ENCODE data around the genes GSTO1 and GSTO2.

- RRBS: no CpG with 5 or more reads among the region's 4 CpGs
Measured at GRCh38 chr10:103853817-103854306, 1.5 kb downstream of the SH3PXD2A start.

DNA sequence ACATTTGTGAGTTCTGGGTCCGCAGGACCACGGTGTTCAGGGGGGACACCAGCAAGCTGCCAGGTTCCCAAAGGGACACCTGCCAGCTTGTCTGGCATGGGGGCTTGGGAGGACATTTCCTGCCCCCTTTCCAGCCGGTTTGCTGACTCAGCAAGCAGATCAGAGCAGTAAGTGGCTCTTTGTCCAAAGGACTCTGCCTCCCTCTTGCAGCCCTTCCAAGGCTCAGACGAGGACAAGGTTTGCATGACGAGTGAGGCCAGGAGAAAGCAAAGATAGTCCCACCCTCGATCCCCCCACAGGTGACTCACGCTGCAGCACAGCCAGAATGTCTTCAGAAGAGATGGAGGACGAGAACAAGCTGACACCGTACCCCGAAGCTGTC, 49.0 kb downstream of the COL17A1 start:
- RRBS: no CpG with 5 or more reads among the region's 10 CpGs

- RRBS: no CpG with 5 or more reads among the region's 7 CpGs
Measured at GRCh38 chr10:104059283-104060007, 26.2 kb downstream of the COL17A1 start.

- RRBS: no CpG with 5 or more reads among the region's 11 CpGs
Measured at GRCh38 chr10:104122329-104122582, 285 bp downstream of the SFR1 start.

DNA sequence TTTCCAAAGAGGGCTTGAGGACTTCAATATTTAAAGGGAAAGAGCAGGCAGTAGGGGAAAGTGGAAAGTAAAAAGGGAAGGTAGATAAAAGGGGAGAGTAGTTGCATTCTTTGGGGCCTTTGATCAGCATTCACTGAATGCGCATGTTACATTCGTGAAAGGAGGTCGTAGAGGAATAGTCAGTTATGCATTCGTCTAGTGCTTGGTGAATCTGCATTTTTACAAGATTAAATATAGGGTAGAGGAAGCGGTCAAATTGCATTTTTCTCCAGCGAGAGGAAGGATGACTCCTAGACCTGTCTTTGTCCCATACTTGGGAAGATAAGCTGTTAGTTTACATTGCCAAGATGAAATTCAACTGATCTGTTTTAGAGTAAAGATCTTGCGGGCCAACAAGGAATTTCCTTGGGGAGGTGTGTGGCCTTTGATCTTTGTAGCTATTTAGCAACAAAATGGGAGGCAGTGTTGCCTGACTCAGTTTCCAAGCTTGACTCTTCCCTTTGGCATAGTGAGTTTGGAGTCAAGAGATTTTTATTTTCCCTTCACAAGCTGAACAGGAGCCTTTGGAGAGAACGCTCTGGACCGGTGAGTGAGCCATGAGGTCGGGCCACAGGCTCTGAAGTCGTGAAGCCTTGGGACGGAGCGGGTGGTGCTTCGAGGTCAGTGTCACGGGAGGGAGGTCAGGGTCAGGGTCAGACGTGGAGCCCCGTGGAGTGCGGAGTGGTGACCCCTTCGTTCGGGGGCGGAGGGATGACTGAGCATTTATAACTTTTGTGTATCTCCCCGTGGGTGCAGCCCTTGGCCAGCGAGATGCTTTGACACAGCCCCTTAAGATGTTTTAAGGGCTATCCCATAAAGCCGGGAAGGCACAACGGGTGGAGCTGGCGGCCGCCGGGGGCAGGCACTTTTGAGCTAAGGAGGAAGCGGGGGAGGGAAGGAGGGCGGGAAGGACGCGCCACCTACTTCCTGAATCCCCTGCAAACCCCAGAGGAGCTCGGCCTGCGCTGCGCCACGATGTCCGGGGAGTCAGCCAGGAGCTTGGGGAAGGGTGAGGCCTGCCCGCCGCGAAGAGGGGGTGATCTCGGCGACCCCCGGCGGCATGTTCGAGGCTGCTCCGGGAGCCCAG, at the start of gene GSTO1:
TSS of gene GSTO1 (plus strand) at position 978 of the 1,126 bp plus-strand sequence.
- RRBS: 2% methylated on average over 7 of the region's 46 CpGs

DNA sequence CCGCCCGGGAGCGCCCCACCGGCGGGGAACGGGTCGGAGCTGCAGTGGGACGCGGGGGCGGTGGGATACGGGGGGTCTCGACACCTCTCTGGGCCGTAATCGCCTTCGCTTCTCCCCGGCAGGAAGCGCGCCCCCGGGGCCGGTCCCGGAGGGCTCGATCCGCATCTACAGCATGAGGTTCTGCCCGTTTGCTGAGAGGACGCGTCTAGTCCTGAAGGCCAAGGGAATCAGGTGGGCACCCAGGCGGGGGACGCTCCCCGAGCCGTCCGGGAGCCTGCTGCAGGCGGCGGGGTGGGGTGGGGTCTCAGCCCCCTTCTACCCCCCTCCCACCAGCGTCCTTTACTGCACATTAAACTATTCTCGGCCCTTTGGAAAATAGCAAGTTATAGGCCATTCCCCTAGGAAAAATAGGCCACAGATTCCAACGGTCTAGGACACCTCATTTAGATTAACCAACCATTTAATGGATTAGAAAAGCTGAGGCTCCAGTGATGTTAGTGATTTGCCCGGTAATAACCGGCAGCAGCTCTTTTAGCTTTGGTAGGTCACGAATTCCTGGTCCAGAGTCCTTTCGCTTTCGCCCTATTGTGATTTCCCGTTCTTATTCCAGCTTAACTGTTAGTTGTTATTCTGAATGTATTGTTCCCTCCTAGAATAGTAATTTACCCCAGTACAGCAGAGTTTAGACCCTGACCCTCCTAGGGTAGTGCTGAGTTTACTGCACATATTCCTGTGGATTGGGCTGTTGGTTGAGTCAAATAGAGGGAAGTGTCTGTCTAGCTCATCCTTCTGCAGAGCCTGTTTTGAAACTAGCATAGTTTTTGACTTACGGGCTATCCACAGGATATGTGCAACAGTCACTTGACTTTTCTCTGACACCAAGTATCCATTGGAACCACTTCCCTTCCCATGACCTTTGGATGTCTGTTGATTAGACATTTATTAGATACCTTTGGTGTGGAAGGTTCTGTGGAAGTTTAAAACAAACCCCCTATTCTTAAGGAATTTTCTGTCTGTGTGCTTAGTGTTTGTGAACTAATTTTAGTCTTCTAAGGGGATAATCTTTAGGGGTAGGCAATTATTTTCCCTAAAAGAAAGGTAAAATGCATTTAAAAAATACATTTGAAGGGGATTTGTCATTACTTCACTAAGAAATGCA, 728 bp downstream of the GSTO1 start:
- RRBS: 4% methylated on average over 15 of the region's 43 CpGs

- RRBS: 2% methylated on average over 23 of the region's 69 CpGs
Measured at GRCh38 chr10:104268330-104269614, at the start of gene GSTO2. TSS of gene GSTO2 (plus strand) at chr10:104269184.

DNA sequence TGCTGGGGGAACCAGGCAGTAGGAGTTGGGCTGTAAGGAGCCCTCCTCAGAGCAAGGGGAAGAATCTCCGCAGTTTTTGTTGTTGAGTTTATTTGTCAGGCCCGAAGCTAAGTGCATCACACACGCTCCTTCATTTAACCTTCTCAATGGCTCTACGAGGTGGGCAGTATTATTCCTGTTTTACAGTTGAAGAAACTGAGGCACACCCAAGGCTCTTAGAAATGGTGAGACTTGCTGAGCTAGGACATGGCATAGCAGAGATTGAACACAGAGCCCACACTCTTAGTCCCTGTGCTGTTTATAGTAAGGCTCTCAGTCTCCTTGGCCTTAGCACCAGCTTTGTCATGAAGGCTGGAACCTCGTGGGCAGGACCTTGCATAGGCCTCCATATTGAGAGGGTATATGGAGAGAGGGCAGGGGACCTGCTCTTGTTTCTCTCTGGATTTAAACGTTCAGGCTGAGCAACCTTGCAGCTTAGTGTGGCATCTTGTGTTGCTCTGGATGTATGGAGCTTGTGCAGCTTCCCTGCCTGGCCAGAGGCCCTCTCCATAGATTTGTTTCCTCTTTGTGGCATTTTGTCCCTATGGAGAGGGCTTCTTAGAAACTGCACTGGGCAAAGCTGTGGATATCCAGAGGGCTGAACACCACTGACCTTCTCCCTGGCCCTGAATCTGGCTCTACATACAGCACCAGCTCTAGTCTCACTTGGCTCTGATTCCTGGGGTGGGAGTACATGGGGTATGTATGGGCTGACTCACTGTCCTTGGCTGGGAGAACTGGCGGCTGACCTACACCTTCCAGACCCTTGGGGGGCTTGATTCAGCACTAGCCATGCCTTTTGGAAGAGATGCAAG, 30.7 kb downstream of the ITPRIP start:
- RRBS: no CpG with 5 or more reads among the region's 7 CpGs

DNA sequence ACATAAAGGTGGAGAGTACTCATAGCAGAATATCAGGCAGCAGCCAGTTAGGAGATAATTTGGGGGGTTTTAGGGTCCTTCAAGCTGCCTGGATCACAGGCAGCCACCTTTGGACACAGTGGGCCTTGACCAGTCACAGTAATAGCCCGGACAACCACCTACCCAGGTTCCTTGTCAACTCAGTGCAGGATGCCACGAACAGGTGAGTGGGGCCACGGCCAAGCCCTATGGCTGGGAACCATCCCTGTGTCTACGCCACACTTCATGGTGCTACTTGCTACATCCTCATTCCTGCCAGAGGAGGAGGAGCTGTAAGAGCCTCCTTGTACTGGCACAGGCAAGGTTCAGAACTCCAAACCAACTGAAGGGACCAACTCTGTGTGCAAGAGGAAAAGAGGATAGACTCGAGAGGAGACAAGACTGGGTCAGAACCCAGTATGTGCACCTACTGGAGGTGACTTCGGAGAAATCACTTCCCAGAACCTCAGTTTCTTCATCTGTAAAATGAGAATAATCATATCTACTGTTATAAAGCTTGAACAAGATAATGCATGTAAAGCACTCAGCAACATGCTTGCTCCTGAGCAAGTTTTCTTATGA, 19.9 kb downstream of the ITPRIP start:
- RRBS: no CpG with 5 or more reads among the region's 6 CpGs

GRCh38 chr10:104322963-104323562, 15.2 kb downstream of the ITPRIP start:
- RRBS: no CpG with 5 or more reads among the region's 2 CpGs

DNA sequence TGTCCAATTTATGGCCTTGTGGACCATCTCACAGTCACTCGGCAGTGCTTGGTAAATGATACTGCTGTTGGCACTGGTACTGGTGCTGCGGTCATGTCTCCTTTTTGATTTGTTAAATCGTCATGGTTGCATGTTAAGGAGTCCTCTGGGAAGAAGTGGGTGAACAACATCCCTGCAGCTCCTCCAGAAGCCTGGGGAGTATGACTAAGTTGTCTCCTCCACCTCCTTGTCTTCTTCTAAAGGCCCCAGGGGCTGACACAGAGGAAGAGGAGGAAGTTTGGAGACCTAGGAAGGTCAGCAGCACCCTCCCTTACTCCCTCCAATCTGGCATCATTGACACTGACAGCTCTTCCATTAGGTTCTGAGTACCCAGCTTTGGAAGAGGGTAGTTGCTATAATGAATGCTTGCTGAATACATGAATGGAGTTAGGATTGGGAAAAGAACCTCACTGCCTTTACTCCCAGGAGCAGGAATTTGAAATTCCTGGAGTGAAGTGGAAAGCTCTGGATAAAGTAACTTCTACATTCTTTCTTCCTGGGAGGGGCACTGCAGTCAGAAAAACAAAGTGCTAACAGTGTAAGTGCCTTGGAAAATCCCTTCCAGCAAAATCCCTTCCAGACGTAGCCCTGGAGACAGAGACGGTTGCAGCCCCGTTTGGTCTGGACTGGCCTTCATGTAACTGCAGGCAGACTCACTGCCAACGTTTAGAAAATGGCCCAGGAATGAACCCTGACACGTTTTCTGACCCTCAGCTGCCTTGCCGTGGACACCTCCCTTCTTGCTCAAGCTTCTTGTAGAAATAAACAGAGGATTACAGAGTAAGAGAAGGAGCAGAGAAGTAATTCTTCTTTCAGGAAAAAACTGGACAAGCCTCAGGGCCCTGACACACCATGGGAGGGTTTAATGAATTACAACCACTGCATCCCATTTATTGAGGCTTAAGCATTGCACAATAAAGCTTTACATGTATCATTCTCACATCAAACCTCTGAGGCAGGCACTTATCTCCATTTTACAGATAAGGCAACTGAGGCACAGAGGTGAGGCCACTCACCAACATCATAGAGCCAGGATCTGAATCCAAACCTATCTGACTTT, 8.1 kb downstream of the ITPRIP start:
- RRBS: no CpG with 5 or more reads among the region's 9 CpGs

DNA sequence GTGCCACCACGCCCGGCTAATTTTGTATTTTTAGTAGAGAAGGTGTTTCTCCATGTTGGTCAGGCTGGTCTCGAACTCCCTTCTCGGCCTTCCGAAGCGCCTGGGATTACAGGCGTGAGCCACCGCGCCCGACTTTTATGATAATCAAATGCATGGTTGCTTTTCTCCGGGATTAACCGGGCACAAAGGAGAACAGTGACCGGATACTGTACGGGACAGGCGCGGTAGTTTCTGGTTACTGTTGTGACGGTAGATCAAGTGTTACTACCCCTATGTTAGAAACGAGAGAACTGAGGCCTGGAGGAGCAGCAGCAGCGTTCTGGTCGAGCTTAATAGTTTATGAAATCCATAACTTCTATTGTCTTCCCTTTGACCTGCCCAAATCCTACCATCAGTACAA, 791 bp upstream of the ITPRIP start:
- RRBS: no CpG with 5 or more reads among the region's 20 CpGs

DNA sequence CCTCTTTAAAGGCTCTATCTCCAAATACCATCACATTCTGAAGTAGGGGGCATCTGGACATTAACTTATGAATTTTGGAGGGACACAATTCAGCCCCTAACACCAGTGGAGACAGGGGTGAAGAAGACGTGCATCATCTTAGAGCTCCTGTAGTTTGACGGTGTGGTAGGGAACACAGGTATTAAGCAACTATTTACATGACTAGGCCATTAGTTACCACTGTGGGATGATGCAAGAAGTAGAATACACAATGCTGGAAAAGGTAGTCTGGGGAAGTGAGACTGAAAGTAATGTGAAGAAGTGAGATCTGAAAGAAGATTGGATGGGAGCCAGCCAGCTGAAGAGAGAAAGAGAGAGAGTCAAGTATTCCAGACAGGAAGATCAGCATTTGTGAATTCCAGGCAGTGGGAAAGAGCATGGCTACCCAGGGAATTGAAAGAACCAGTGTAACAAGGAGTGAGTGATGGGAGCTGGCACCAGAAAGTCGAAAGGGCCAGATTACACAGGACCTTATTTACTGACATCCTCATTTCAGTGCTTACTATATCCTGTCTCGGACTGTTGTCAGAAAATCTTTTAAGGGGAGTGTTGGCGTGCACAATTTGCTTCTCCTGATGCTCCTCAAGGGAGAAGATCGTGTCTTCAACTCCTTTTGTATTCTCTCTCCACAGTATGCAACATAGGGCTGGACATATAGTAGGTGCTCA, 4.0 kb upstream of the CFAP58 start:
- RRBS: no CpG with 5 or more reads among the region's 6 CpGs

DNA sequence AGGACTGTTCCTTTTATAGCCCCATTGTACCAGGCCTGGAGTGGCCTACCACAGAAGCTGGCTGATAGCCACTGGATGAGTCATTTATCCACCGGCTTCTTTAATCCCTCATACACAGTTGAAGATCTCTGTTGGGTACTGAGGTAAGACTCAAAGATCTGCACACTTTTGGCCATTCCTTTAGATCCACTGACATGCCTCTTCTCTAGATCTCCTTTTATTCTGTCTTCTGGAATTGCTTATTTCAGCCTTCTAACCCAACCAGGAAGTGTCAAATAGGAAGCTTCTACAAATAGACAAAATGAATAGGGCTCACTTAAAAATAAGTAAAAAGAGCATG, 1101.2 kb downstream of the SORCS3 start:
- RRBS: no CpG with 5 or more reads among the region's 1 CpG

DNA sequence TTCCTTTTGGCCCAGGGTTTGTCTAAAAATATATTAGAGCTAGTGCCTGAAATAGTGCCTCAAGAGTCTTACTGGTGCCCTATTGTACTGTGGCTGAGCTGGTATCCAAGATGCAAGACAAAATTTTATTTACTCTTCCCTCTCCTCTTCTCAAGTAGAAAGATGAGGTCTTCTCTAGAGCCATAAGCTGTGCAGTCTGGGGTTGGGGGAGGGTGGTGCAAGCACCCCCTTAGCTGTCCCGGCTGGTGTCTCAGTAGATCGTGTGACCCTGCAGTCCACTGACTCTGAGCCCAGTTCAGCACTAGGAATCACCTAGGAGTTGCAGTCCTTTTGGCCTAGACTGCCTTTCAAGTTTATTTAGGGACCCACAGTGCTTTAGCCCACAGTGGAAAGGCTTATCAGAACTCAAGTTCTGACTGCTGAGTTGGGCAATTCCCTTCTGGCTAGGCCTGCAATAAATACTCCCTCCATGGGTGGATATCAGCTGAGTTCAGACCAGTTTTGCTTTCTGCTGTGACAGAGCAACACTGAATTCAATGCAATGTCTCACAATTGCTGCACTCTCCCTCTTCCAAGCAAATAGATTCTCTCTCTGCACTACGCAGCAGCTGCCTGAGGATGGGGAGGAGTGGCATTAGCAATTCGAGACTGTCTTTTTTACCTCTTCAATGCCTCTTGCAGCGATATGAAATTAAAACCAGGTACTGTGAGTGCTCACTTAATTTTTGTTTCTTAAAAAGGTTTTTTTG, 1153.4 kb downstream of the SORCS1 start:
- RRBS: no CpG with 5 or more reads among the region's 5 CpGs

DNA sequence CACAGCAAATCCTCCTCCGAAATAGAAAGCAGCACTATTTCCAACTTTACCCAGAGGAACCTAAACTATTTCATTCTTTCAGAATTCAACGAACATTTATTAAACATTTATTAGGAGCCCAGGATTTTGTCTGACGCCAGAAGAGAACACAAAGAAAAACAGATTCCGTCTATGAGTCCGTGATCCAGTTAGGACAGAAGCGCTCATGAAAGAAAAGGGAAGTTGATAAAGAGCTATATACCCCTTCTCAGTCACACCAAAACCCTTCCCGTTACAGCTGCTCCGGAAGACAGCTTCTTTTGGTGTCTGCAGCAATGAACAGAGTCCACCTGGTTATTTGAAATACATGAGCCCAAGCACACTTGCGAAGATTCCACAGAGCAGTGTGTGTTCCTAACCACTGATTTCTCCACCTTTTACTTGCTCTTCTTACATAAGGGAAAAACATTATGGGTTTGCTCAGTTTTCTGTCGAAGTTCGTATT, 206.7 kb downstream of the SORCS1 start:
- RRBS: no CpG with 5 or more reads among the region's 11 CpGs

- RRBS: no CpG with 5 or more reads among the region's 7 CpGs
Measured at GRCh38 chr10:109699801-109700204, 223.5 kb downstream of the XPNPEP1 start.

DNA sequence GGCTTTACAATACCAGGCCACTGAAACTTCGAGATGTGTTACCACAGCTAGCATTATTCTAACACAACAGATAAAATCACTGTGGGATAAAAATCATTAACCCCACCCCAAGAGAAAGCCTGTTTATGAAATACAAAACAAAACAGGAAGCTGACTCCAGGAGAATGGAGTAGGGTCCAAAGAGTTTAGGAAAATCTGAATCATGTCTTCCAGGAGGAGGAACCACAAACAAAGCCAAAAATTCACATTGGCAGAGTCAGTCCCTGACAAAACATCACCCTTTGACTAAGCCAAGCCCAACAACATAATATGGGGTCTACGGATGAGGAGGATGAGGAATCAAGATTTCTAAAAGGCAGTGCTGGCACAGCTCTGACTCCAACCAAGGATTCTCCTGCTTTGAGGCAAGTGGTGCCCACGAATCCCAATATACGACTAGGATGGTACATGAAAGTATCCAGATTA, 23.8 kb downstream of the XPNPEP1 start:
- RRBS: no CpG with 5 or more reads among the region's 4 CpGs

GRCh38 chr10:109899962-109900403, 23.3 kb downstream of the XPNPEP1 start:
- RRBS: no CpG with 5 or more reads among the region's 5 CpGs

- RRBS: no CpG with 5 or more reads among the region's 4 CpGs
Measured at GRCh38 chr10:109914935-109915497, 8.3 kb downstream of the XPNPEP1 start.